Foreskin keratinocyte (primary cell): ENCODE measurements around the gene ASB16.

GRCh38 chr17:42920788-42921540, 20.4 kb downstream of the G6PC1 start:
- RAMPAGE, total RNA, result no peak

DNA sequence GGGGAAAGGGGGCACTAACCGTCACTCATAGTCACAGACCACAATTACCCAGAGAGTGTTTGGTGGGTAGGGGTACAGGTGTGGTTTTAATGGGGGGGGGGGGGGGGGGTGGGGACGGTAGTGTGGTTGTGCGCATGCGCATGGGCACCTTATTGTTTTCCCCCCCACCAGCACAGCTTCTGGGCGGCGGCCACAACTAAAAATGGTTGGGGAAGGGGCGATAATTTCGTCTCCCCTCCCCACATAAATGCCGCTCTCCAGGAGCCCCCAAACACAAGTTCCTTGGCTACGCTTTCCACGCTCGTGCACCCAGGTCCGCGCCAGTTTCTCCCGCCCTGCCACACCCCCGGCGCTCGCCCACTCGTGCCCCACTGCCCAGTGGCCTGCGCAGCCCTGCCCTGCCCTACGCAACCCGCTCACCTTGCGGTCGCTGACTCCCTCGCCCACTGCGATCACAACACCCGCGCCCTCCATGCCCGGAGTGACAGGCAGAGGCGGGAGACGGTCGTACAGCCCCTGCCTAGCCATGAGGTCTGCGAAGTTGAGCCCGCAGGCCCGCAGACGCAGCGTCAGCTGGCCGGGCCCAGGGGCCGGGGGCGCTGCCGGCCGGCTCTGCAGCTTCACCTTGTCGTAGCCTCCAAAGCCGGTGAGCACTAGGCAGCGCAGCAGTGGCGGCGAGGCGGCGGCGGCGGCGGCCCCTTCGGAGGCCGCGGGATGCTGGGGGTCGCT, 505 bp downstream of the VAT1 start:
- RAMPAGE, total RNA, result no peak

DNA sequence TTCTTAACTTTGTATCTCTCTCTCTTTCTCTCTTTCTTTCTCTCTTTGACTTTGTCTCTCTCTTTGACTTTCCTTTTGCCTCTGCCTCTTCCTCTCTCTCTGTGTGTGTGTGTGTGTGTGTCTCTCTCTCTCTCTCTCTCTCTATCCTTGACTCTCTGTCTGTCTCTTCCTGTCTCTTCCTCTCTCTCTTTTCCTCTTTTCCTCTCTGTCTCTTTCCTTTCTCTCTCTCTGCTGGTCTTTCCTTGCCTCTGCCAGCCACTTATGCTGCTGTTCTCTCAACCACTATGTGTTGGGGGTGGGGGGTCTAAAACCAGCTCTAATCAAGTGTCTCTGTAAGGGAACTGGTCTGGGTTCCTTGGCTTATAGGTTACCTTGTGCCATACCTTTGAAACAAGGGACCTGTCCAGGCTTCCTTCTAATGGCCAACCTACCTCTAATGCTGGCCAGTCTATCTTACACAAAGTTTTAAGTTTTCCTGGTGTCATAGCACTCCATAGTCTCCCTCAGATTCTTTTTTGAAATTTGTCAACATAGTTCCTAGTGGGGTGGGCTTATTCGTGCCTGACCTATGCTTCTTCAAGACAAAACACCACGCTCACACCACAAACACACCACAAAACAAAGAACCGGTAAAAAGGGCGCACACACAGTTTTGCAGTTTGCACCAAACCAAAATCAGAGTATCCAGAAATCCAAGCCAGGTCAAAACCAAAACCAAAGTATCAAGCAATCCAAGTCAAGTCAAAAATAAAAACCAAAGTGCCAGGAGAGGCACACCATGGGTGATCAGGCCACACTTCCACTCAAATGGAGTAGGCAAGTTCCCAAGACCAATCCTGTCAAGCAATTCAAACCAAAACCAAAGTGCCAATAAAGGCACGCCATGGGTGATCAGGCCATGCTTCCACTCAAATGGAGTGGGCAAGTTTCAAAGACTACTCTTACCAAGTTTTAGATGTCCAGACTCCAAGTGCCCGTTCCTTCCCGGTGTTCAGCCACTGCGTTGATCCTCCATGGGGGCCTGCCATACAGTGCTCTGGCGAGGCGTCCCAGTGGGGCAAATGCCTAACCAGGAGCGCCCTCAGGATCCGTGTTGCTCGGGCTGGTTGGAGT, 4.6 kb upstream of the NBR1 start:
- RAMPAGE, total RNA, result no peak

- RAMPAGE, total RNA, result no peak
These were observed 6.2 kb upstream of the TMEM106A start for GRCh38 chr17:43205342-43205944.

- RAMPAGE, total RNA, result no peak
These were observed 13.7 kb upstream of the ARL4D start for GRCh38 chr17:43385069-43385520.

GRCh38 chr17:43418727-43419655, 20.2 kb downstream of the ARL4D start:
- RAMPAGE, total RNA, result no peak

- RAMPAGE, total RNA, result no peak
These were observed 44.9 kb downstream of the SOST start for GRCh38 chr17:43713517-43714177.

DNA sequence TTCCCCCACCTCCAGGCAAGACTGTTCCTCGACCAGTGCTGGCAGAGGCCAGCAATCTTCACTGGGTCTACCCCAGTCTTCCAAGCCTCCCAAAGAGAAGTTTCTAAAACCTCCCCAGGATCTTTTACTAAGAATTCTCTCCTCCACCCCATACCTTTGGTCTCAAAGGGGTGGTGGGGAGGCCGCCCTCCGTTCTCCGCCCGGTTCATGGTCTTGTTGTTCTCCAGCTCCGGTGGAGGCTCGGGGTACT, 298 bp downstream of the SOST start:
- RAMPAGE, total RNA, result no peak

DNA sequence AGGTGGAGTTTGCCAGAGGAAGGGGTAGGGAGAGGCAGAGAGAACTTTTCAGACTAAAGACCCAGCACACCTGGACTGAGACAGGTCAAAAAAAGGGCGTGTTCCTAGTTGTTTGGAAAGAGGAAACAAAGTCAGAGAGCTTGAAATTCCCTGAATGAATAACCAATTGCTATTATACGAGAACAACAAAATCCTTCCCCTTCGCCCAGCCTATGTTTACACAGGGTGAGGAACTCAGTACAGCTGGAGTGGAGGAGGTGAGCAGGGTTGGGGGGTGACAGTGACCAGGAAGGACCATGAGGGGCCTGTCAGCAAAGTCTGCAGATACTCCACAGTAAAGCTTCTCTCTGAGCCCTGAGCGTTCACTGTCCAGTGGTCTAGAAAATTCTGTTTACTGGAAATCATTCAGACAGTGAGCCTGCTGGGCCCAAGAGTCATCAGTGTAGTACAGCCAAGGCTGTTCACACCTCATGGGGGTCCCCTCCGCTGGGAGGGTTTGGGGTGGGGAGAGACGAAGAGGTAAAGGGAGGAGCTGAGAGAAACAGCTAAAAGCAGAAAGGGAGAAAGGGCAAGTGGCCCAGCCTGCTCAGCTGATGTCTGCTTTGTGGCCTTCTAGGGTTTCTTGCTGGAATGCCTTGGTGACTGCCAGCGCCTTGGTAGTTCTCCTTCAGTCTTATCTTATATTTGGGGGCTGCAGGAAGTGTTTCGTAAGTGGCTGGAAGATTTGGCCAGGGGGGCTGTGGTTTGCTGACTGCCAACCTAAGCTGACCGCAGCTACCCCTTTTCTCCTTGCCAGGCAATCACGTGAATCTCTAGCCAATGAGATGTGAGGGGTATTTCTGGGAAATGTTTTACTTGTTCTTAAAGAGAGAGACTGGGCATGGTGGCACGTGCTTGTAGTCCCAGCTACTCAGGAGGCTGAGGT, 5.7 kb downstream of the DUSP3 start:
- RAMPAGE, total RNA, result no peak

- RAMPAGE, total RNA, result no peak
These were observed 3.2 kb downstream of the MPP3 start for GRCh38 chr17:43829633-43830318.

- RAMPAGE, total RNA, result no peak
These were observed 20.7 kb upstream of the NAGS start for GRCh38 chr17:43983442-43984455.

DNA sequence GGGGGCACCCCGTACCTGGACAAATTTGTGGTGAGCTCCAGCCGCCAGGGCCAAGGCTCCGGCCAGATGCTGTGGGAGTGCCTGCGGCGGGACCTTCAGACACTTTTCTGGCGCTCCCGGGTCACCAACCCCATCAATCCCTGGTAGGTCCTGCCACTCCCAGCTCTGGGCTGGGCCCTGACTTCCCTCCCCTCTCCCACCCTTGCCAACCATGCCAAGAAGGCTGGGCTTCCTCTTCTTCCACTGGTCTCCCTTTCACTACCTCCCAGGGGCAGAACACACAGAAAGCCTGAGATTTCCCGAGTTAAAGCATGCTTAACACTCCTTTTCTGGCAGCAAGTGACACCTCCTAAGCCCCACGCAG, 3.2 kb downstream of the NAGS start:
- RAMPAGE, total RNA, result no peak

DNA sequence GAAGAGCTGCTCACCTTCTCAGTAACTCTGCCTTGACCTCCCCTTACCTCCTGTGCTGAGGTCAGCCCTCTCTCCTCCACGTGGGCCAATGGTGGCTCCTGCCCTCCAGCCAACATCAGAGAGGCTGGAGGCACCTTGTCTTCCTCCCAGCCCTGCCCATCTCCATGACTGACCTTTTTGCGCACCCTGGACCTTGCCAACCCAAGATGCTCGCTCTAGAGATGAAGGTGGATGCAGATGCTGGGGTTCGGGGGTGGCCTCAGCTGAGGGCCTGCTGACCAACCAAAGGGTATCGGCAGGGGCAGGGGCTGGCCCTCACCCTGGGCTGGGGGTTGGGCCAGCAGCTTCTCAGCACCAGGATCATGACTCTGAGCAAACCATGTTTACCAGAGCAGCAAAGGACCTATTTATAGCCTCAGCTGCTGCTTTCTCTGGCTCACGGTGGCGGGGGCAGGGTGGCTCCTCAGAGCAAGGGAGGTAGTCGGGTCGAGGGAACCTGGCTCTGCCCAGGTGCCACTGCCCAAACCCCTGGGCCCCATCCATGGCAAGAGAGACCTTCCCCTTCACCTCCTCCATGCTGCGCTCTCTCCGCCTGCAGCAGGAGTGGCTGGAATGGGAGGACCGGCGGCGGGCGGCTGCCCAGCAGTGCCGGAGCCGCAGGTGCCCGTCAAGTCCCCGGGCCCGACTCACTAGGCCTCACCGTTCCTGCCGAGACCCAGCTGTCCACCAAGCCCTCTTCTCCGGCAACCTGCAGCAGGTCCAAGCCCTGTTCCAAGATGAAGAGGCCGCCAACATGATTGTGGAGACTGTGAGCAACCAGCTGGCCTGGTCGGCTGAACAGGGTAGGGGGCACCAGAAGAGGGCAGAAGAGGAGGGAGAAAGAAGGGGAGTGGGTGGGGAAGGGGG, at the start of gene ASB16:
Gene ASB16 (plus strand): TSS at position 456 of the 906 bp plus-strand sequence.
- RAMPAGE, total RNA, result no peak

DNA sequence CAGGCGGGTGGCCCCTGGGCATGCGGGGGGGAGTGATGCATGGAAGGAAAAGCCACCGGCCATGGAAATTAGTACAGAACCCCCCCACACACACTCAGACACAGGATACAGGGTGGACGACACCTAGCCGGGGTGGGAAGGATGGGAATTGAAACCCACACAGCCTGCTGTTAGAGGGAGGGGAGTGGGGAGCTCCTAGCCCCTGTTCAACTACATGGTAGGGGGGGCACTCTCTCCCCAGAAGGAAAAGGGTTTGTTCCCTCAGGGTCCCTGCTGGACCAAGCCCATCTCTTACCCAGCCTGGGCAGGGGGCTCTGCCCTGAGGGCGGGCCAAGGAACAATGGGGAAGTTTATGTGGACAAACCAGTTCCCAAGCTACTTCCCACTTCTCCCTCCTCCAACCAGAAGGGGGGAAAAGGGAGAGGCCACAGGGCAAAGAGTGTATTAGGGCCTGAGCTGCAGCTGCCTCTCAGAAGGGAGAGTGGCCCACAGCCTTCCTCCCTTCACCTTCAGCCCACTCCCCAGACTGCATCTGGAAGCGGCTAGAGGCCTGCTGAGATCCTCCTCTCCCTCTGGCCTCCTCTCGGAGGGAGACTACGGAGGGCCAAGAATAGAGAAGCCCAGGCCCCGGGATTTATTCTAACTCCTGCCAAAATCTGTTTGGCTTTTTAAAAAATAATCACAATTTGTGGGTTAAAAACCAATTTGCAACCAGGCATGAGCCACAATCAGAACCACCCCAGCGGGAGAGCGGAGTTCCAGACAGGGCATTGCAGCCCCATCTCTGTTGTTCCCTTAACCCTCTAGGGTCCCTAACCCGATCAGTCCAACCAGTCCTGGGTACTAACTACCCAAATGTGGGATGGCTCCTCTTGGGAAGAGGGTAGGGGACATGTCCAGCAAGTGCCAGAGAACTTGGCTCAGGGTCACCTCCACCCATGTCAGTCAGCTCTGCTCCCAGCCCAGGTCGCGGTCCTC, 5.5 kb downstream of the TMUB2 start:
- RAMPAGE, total RNA, result no peak

DNA sequence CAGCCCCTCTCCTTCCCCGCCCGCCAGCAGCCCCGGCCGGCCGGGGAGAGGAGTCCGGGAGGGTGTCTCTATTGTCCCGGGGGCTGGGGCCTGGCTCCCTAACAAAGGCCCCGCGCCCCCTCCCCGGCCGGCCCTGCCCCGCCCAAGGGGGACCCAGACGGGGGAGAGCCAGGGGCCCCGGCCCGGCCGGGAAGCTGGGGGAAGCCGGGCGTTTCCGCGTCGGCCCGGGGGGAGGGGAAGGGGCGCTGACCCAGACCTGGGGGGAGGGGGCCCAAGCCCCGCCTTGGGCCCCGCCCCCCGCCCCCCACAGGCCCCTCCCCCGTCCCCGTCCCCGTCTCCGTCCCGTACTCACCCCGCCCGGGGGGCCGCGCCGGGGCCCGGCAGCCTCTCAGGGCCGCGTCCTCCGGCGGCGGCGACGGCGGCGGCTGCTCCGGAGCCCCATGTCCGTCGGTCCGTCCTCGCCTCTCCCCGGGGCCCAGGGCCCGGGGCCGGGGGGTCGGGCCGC, 488 bp downstream of the ATXN7L3 start:
- RAMPAGE, total RNA, result no peak

DNA sequence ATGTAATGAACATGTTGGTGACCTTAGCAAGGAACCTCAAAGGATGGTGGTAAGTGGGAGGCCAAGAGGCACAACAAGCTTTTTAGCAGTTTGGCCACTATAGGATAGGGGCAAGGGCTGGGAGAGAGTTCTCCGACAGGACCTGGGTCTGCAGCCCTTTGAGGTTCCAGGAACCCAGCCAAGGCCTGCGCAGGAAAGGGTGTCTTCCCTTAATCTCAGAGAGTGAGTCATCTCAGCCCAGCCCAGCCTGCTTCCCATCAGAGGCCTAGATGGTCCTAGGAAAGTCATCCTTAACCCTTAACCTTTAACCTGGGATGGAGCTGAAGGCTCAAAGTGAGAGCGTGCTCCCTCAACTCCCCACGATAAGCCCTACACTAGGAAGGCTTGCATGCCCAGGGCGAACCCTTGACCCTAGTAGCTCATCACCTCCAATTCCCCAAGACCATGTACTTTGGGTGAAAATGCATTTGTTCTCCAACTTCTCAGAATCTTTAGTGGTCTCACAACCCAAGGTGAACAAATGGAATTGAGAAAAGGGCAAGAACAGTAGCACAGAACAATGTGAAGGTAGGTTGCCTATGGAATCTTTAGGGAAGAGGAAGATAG, 4.7 kb upstream of the ATXN7L3 start:
- RAMPAGE, total RNA, result no peak

DNA sequence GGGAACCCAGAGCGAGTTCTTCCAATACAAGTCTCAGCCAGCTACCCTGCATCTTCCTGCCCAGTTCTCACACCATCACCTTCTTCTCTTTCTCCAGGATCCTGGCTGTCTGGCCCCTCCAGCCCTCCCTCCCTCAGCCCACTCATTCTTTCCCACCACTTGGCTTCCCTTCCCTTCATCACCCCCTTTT, 5.8 kb downstream of the UBTF start:
- RAMPAGE, total RNA, result no peak

GRCh38 chr17:44223479-44224113, 4.1 kb upstream of the UBTF start:
- RAMPAGE, total RNA, result no peak

DNA sequence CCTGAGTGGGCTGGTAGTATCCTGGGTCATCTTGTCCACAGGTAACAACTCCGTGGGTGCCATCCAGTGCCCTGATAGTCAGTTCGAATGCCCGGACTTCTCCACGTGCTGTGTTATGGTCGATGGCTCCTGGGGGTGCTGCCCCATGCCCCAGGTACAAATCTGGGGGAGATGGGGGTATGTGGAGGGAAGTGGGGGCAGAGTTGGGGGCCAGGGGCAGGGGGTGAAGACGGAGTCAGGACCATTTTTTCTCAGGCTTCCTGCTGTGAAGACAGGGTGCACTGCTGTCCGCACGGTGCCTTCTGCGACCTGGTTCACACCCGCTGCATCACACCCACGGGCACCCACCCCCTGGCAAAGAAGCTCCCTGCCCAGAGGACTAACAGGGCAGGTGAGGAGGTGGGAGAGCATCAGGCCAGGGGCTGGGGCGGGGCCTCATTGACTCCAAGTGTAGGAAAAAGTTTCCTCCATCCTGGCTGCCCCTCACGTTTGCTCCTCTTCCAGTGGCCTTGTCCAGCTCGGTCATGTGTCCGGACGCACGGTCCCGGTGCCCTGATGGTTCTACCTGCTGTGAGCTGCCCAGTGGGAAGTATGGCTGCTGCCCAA, 5.2 kb downstream of the GRN start:
- RAMPAGE, total RNA, result no peak

GRCh38 chr17:44535904-44536271, 21.4 kb upstream of the FZD2 start:
- RAMPAGE, total RNA, result no peak